Mesenchymal stem cell of adipose (primary cell): Measurements from ENCODE around the genes METTL24, GTF3C6 and REV3L.

DNA sequence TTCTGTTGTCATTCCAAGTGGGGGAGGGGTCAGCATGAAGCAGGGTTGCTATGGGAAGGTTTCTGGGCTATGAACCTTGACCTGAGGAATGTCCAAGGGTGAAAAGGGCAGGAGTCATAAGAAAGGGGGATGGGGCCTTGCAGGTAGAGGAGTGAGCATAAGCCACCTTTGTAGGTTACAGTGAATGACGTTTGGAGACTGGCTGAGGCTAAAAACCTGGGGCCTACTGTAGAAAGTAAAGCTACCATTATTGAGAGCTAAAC, 3.0 kb downstream of the METTL24 start:
- CAGE, long polyA plus RNA: no peak

- CAGE, long polyA plus RNA: no peak
These were observed at the start of gene METTL24 for GRCh38 chr6:110357630-110358725. Gene METTL24, minus strand, starts transcription at chr6:110358349.

GRCh38 chr6:110511519-110511904, 35.1 kb upstream of the SLC22A16 start:
- CAGE, long polyA plus RNA: no peak

- CAGE, long polyA plus RNA: no peak
These were observed 66.4 kb upstream of the SLC22A16 start for GRCh38 chr6:110542755-110543183.

DNA sequence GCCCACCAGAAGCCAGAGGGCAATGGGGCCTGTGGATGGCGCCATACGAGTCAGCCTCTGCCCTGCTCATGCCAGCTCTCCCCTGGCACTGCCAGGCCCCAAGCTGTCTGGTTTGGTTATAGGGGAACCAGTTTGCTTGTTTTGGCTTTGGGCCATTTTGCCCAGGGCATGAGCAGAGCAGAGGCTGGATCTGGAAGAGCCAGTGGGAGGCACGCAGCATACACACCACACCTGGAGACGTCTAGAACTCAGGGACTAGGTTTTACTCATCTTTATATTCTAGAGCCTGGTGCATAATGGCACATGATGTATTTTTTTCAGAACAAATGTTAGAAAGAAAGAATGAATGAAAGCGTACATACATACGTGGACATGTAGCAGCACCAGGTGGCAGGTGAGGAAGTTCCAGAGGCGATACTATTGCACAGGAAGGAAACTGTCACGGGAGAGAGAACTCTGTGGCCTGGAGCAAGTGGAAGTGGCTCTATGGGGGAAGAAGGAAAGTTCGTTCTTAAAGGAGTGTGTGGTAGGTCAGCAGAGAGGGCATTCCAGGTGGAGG, 66.8 kb upstream of the SLC22A16 start:
- CAGE, long polyA plus RNA: no peak

- CAGE, long polyA plus RNA: no peak
These were observed 92.4 kb upstream of the SLC22A16 start for GRCh38 chr6:110568831-110569199.

GRCh38 chr6:110589744-110590358, 113.4 kb upstream of the SLC22A16 start:
- CAGE, long polyA plus RNA: no peak

DNA sequence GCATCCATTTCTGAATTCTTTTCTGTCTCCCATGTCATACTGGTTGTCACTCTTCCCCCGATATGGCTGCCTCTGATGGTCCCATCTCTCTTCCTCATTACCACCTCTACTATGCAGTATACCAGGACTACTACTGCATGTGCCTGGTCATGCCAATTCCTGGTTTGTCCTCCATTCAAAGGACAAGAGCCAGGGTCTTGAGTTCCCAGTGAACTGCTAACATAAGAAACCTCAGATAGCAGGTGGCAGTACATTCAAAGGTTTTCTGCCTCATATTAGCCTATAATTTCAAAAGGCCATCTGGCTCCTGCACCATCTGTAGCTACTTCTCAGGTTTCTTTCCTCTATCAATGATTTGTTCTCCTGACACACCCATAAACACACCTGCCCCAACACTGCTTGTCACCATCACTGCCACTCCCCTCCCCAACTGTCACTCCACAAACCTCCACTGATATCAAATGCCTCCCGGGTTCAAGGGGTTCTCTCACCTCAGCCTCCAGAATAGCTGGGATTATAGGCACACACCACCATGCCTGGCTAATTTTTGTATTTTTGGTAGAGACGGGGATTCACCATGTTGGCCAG, 152.7 kb upstream of the SLC22A16 start:
- CAGE, long polyA plus RNA: no peak

DNA sequence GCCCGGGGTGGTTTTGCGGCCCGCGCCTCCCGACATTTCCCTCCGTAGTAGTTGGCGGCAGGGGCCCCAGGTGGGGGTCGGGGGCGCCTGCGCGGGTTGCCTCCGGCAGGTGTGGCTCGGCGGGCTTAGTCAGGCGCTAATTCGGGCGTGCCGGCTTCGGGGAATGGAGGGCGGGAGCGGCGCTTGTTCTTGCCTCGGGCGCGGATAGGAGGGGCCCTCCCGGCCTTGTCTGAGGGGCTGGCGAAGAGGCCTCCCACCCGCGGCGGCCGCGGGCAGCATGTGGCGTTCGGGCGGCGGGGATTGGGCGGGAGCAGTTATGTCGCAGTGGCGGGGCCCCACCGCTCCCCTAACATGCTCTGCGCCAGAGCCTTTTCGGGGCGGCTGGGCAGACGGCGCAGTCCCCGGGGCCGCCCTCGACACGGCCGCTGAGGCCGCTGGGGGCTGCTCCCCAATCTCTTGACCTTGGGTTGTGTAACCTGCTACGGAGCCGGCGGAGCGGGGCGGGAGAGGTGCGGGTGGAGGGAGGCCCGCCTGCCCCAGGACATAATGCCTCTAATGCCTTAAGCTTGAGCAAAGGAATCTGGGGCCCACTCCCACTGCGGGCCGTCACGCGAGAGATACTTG, 1.0 kb downstream of the AMD1 start:
- CAGE, long polyA plus RNA: no peak

- CAGE, long polyA plus RNA: no peak
These were observed 13.9 kb upstream of the GTF3C6 start for GRCh38 chr6:110944420-110945167.

- CAGE, long polyA plus RNA: no peak
These were observed at the start of gene GTF3C6 for GRCh38 chr6:110958313-110959379. Gene GTF3C6, plus strand, starts transcription at chr6:110958706.

GRCh38 chr6:111087930-111088896, 910 bp downstream of the SLC16A10 start:
- CAGE, long polyA plus RNA: no peak

GRCh38 chr6:111105509-111105983, 18.2 kb downstream of the SLC16A10 start:
- CAGE, long polyA plus RNA: no peak

DNA sequence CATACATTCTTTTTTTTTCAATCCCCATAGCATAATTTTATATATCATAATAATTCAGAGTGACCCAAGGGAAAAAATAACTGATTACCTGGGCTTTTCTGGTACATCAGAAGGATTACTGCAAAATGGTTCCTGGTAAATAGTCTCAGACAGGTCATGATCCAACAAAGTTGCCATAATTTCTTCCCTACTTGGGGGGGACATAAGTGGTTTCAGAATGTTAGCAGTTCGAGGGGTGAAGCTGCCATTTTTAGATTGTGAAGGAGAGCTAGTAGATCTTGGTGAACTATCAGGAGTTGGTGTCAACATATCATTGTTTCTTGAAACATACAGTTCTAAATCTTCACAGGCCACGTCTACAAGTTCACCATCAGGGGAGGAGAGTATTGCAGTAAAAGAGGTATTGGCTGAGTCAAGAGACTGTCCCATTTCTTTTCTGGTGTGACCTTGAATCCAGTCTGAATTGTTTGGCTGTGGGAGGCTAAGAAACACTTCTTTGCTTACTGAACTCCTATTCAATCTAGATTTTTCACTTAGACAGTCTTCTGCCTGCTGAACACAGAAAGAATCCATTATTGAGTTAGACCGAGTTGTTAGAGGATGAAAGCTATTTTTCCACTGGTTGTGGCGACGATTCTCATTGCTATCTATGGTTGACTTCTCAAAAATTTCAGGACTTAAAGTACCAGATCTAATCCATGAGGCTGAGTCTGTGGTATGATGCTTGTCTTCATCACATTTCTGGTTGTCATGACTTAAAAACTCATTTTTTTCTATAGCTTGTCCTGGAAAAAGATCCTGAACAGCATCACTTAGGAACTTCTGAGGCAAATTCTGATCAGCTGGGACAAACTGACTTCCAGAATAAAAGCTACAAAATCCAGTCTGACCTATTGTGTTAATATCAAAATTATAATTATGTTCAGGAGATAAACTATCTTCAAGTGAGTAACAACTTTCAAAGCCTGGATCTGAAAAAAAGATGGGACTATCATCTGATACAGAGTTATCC, 110.2 kb downstream of the REV3L start:
- CAGE, long polyA plus RNA: no peak

DNA sequence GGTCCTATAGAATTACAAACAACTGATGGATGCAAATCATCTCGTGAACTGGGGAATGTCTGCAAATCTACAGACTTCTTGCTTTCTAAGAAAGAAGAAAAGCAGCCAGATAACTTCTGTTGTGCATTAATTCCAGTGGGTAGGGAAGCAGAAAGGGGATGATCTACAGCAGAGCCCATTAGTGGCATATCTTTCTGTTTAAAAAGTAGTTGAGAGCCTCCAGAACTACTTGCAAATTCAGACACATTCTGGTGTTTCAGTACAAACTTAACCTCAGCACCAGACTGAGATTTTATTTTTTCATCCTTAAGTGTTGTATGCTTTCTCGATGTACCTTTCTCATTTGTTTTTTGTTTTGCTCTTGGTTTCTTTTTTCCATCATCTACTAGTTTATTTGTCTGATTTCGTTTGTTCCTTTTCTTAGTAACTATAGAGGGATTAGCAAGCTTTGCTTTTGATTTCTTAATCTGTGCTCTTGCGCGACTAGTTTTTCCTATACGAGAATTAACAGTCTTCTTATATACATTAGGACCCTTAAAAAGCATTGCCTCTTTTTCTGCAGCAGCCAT, 108.6 kb downstream of the REV3L start:
- CAGE, long polyA plus RNA: no peak

DNA sequence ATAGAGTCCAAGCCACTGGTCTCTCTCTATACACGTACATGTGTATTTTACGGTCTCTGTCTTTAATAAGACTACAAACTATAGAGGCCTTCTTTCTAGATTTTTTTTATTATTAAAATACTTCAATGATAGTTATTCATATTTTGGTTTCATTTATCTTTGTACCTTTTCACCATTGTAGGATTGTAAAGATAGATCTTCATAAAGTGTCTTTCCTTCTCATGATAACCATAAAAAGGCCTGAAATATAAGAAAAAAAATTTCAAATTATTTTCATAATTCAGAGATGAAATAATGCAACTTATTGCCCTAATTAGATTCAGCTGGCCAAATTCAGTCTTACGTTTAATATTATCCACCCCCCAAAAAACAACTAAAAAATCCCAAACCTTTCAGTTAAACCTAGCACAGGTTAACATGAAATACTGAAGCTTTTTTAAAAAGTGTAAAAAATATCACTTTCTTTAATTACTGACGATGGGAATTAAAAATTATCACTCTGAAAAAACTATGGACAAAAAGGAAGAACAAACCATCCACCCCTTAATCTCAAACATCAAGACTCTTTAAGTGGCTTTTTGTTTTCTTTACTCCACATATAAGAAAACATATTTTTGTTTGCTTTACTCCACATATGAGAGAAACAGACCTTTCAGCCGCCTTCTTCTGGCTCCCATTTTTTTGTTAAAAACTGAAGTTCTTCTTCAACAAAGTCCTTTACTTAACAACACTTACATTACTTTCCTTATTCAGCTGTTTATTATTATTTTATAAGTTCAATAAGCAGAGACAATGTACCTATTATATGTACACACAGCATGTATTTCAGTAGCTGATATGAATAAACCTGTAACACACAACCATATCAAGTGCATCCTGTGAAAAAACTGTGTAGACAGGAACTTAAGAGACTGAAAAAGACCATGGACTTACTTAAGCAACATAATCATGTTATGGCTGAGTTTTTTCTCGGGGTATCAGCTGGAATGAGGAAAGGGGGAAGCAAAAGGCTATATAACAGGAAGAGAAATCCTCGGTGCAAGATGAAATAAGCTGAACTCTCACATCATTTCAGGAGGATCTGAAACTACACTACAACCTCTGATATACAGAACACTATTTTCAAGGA, 71.3 kb downstream of the REV3L start:
- CAGE, long polyA plus RNA: no peak

- CAGE, long polyA plus RNA: no peak
These were observed at the start of gene REV3L for GRCh38 chr6:111482343-111483348. Gene REV3L, minus strand, starts transcription at chr6:111483218.

DNA sequence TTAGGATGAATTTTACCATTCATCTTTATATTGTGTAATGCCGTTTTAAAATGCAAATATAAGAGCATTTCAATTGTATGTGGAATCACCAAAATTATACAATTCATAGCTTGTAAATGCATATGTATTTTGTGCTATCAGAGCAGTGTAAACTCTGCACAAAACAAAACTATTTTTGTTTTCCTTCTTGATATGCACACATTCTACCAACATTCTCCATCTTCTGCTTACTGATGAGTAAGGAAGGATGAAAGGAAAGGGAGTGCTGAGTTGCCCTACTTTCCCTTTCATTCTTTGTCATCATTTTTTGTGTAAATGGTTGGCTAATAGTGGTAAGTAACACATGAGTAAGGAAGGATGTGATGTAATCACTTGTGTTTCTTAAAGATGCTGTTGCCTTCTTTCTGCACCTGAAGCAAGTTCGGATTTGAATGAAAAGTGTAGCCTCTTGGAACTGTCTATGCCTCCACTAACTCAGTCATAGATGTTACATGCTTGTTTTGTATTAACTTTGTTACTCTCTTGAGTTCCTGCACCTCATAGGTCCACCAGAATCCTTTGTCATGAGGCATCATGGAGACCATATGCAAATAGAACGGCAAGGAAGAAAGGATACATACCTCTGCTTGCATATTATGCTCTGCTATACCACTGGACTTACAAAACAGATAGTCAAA, 4.7 kb upstream of the REV3L start:
- CAGE, long polyA plus RNA: no peak

GRCh38 chr6:111503536-111504052, 20.6 kb upstream of the REV3L start:
- CAGE, long polyA plus RNA: no peak

DNA sequence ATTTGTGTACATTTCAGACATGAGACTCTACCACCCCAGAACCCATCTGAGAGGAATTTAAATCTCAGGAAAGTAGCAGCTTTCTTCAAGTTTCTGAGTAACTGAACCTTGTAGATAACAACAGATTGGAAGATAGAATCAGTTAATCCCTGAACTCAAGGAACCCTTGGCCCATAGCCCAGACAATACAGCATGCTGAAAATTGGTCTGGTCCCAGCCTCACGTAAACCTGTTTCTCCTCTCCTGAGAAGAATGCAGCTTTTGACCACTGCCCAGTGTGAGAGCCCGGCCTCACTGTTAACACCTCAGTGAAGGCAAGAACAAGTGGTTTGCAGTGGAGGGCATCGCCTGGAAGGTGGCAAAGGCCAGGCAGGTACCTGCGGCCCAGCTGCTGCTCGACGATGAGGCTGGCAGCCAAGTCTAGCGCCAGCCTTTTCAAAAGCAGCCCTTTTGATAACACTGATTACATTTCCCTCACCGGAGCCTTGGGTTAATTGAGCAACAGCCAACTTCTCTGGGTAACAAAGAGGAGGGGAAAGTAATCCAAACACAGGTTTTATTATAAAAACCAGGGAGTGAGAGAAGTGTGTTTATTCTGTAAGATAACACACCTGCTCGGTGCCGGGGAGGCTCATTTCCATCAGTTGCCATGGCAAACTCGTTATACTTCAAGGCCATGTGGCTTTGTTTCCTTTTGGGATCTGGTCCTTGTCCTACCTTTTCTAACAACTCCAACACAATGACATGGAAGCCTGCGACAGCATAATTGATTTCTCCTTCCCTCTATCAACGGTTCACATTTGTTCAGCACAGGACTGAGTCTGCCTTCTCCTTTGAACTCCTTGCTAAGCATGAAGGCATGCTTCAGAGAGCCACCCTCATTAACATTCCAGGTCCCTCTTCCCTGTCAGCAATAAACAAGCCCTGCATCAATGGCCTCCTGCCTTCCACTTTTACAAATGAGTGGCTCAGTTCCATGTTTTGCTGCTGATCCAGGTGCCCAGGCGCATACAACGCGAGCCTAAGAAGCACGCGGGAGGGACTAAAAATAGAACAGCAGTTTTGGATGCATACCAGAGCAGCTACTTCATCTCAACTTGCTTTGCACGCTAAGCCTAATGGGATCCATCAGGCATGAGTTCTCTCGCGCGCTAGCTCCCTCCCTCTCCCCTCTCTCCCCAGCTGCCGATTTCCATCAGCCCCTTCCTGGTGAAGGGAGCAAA, 53.8 kb downstream of the TRAF3IP2 start:
- CAGE, long polyA plus RNA: no peak